Epithelial cell of prostate (primary cell): ENCODE data around the gene FIGNL2.

DNA sequence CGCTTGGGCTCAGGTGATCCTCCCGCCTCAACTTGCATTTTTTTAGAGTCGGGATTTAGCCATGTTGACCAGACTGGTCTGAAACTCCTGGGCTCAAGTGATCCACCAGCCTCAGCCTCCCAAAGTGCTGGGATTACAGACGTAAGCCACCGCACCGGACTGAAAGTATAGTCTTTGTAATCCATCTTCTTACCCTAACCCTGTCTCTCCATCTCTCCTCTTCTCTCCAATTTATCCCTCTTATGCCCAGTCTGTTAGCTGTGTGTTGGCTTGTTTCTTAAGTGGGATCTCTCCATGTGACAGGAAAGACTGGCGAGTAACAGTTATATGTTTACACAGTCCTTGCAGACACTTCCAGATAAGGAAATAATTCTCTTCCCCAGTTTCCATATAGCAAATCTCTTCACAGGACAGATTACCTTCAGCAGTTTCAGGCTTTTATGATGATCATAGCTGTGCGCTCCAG, 16.1 kb upstream of the DIP2B start:
- RRBS = no CpG with 5 or more reads among the region's 8 CpGs

GRCh38 chr12:50528260-50528862, 23.6 kb downstream of the DIP2B start:
- RRBS = no CpG with 5 or more reads among the region's 4 CpGs

- RRBS = no CpG with 5 or more reads among the region's 9 CpGs
Measured at GRCh38 chr12:51005112-51006167, 20.7 kb downstream of the SLC11A2 start.

DNA sequence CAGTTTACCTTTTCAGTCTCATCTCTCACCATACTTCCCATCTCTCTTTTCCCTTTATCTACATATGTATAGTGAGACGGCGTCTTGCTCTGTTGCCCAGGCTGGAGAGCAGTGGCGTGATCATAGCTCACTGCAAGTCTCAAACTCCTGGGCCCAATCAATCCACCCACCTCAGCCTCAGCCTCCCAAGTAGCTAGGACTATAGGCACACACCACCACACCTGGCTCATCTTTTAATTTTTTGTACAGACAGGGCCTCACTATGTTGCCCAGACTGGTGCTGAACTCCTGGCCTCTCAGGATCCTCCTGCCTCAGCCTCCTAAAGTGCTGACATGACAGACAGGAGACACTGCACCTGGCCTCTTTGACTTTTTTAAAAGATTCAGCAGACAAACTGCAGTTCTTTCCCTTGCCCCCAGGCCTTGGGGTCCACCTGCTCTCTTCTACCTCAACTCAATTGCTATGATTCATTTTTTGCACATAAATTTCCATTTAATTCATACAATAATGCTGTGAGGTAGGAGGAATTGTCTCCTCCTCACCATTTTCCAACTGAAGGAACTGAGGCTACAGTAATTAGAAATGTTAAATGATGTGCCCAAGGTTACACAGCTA, 33.5 kb downstream of the TFCP2 start:
- RRBS = no CpG with 5 or more reads among the region's 3 CpGs

GRCh38 chr12:51197708-51198411, 20.0 kb downstream of the POU6F1 start:
- RRBS = 86% methylated on average over 5 of the region's 31 CpGs

GRCh38 chr12:51216654-51217066, 1.2 kb downstream of the POU6F1 start:
- RRBS = no CpG with 5 or more reads among the region's 7 CpGs

DNA sequence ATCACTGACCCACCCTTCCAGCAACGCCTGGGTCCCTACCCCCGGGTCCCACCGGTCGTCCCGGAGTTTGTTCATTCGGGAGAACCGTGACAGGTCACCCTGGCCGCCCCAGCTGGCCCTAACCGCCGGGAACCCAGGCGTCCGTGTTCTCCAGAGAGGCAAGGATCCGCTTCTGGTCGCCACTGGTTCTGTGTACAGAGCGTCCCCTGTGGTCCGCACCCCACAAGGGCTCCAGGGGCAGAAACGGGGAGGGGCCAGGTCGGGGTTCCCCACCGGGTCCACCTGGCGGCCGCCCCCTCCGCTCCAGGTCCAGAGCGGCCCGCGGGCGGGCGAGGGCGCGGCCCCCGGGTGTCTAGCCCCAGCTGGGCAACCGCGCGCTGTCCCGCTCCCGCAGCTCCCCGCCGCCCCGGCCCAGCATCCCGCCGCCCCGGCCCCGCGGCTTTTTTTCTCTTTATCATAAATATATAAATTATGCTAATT, 755 bp downstream of the POU6F1 start:
- RRBS = under 1% methylated on average over 26 of the region's 43 CpGs

GRCh38 chr12:51240127-51240522, 1.5 kb downstream of the DAZAP2 start:
- RRBS = no CpG with 5 or more reads among the region's 3 CpGs

DNA sequence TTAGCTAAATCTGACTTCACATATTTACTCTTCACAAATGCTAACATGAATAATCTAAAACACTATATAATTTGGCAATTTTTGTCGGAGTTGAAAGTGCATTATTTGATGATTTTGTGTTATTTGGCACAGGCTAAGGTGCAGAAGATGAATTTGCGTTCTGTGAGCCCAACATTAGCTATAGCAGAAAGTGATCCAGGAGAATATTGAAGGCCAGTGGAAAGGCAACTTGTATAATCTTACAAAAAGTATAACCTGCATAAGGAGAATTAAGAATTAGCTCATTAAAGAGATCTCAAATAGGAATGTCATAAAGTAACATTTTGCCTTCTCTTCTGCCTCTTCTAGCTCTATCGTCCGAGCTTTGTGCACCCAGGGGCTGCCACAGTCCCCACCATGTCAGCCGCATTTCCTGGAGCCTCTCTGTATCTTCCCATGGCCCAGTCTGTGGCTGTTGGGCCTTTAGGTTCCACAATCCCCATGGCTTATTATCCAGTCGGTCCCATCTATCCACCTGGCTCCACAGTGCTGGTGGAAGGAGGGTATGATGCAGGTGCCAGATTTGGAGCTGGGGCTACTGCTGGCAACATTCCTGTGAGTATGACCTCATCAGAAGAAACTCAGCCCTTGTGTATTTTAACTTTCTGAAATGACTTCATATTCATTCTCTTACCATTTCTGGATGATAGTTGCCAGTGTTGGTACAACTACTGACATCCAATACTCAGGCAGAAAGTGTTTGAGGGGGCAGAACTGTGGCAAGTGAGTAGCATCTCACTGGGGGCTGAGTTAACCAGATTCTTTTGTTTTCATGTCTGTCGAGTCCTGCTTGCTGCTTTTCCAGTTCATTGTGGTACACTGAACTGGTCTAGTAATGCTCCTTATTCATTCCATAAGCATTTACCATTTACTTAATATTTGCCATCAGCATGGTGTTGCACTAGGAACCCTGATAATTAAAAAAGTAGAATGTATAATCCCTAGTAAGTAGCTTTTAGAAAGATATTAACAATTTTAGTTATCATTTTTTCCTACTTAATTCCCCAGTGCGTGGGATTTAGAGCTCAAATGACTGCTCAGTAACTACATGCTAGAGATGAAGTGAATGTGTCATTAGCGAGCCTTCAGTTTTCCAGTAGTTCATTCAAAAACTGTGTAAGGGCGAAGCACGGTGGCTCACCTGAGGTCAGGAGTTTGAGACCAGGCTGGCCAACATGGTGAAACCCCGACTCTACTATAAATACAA, 2.3 kb downstream of the DAZAP2 start:
- RRBS = no CpG with 5 or more reads among the region's 12 CpGs

- RRBS = 92% methylated on average over 1 of the region's 9 CpGs
Measured at GRCh38 chr12:51353487-51354301, 7.2 kb upstream of the CELA1 start.

DNA sequence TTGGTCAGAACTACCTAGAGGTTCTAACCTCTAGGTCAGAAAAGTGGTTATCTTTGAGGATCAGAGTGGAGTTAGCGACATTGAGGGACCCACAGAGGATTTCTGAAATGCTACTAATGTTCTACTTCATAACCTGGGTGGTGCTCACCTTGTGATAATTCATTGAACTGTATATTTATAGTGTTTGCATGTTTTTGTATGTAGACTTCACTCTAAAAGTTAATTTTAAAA, 40.3 kb upstream of the SCN8A start:
- RRBS = no CpG with 5 or more reads among the region's 1 CpG

GRCh38 chr12:51662483-51663224, 71.6 kb downstream of the SCN8A start:
- RRBS = no CpG with 5 or more reads among the region's 11 CpGs

DNA sequence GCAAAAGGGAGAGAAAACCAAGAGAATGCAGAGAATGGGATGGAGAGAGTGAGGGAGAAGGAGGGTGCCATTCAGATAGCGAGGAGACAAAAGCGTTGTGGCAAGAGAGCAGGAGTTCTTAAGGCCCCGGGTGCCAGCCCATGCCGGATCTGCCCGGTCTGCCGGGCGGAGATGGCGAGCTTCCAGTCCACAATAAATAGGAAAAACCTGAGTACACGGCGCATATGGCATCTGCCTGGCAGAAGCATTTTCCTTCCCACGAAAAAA, 5.2 kb upstream of the TMDD1 start:
- RRBS = no CpG with 5 or more reads among the region's 11 CpGs

DNA sequence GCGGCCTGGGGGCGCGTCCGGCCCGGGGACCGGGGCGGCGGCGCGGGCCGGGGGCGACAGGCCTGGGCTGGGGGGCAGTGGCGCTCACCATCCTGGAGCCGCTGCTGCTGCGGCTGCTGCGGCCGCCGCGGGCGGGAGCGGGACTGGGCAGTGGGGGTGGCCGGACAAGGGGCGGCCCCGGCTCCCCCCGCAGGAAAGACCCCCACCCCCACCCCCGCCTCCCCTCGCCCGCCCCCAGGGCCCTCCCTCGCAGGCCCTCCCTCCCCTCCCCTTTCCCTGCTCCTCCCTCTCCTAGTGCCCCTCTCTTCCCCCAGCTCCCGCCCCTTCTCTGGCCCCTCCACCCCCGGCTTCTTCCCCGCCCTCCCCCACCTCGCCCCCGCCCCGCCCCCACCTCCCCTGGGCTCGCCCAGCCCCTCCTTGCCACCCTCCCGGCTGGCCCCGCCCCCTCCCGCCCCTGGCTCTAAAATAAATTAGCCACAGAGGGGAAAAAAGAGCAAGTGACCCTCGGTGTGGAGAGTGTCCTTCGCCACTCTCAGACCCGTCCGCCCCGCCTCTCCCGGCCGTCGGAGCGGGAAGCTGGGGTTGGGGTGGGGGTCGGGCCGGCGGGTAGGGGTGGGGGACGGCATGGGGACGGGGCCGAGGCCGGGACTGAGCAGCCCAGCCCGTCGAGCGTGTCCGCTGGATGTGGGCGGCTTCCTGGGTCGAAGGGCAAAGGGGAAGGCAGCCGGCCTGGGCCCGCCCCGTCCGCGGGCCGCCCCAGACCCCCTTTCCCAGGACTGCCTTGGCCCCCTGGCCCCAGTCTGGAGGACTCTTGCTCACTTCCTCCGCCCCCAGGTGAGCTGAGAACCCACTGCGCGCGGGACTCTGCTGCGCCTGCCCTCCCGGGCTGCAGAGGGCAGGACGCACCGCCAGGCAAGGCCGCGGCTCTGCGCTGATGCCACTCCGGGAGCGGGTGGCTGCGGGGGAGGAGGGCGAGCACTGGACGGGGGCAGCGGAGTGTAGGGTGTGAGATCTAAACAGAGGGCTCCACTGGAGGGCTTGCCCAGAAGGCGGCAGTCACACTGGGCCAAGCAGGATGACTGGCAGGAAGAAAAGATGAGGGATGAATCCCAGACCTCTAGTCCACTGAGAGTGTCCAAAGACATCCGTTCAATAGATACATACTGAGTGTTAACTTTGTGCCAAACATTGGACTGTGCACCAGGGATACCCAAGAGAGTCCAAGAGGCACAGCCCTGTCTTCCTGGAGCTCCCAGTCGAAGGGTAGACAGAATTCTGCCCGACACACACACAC, at the start of gene FIGNL2:
Gene FIGNL2, minus strand, starts transcription at position 145 of the 1,294 bp plus-strand sequence.
- RRBS = 62% methylated on average over 27 of the region's 88 CpGs

GRCh38 chr12:51855640-51856556, 7.4 kb upstream of the FIGNL2 start:
- RRBS = 4% methylated on average over 2 of the region's 25 CpGs

GRCh38 chr12:51954449-51954704, 2.9 kb downstream of the ACVR1B start:
- RRBS = no CpG with 5 or more reads among the region's 1 CpG

GRCh38 chr12:51961839-51962200, 10.3 kb downstream of the ACVR1B start:
- RRBS = no CpG with 5 or more reads among the region's 1 CpG

- RRBS = under 1% methylated on average over 9 of the region's 30 CpGs
Measured at GRCh38 chr12:52006536-52006841, 257 bp upstream of the TAMALIN start.

- RRBS = no CpG with 5 or more reads among the region's 2 CpGs
Measured at GRCh38 chr12:52053117-52053486, 1.9 kb downstream of the NR4A1 start.

DNA sequence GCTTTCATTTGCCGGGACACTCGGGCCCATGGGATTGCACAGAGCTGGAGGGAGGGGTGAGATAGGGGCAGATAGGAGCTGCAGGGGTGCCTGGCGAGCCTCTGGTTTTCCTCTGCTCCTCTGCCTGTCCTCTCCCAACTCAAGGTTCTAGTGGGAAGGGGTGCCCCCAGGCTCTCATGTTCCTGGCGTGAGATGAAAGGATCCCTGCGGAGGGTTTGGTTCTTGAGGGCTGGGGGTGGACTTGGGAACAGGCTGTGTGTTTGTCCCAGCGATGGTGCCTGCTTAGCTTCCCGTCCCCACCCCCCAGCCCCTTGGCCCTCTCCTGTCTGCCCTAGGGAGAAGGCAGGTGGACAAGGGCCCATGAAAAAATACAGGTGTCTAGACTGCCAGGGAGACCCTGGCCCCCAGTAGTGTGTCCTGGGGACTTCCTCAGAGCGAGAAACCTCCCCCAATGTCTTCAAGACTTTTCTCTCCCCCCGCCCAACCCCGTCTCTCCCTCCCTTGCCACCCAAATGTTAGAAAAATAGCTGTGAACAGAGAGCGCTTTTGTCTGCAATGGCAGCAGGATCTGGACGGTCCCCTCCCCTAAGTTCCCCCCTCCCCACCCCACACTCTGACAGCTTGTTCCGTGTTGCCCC, 4.3 kb downstream of the NR4A1 start:
- RRBS = no CpG with 5 or more reads among the region's 13 CpGs